Heart left ventricle (tissue), 7 donors: ENCODE measurements around a stretch of chr6.

DNA sequence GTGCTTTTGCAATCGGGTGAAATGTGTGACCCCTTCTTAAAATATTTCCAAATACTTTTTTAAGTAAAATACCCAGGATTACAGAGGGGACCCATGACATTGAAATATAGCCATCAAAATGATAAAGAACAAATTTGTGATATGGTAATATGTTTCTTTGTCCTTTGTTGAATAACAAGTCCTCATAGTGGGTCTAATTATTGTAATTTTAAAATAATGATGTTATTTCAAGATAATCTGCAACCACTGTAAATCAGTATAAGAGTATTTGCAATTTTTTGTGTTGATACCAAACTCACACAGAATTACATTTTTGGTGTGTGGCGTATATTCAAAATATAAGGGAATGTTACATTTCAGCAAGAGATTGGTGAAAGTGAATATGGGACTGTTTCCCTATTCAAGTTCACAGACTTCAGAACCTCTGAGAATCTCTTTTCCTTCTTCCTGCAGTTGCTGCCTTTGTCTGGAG, 41.4 kb downstream of the JARID2 start:
- PRO-cap, 6 experiments: no peak in any of the 6 experiments
- RAMPAGE, long total RNA, 2 experiments: no peak in any of the 2 experiments
- RRBS: no CpG with 5 or more reads among the region's 2 CpGs

DNA sequence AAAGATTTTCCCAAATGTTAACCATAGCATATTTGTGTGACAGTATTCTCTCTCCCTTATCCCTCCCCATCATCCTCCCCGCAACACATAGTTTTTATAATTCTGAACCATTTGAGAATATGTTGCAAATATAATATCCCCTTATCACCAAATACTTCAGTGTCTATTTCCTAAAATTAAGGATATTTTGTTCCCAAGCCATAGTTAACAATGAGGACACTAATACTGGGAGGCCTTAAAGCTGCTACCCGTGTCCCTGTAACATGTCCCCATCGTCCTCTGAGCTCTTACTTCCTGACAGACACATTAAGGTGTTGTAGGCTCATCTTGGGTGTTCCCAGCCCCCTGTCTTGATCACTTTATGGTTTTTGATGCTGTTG, 50.6 kb downstream of the JARID2 start:
- PRO-cap, 6 experiments: no peak in any of the 6 experiments
- RAMPAGE, long total RNA, 2 experiments: no peak in any of the 2 experiments
- RRBS: no CpG with 5 or more reads among the region's 3 CpGs

GRCh38 chr6:15298939-15299480, 53.1 kb downstream of the JARID2 start:
- PRO-cap, 6 experiments: no peak in any of the 6 experiments
- RAMPAGE, long total RNA, 2 experiments: no peak in any of the 2 experiments
- RRBS: no CpG with 5 or more reads among the region's 6 CpGs

- PRO-cap, 6 experiments: no peak in any of the 6 experiments
- RAMPAGE, long total RNA, 2 experiments: no peak in any of the 2 experiments
- RRBS: no CpG with 5 or more reads among the region's 1 CpG
These were observed 85.2 kb downstream of the JARID2 start for GRCh38 chr6:15331112-15331486.

DNA sequence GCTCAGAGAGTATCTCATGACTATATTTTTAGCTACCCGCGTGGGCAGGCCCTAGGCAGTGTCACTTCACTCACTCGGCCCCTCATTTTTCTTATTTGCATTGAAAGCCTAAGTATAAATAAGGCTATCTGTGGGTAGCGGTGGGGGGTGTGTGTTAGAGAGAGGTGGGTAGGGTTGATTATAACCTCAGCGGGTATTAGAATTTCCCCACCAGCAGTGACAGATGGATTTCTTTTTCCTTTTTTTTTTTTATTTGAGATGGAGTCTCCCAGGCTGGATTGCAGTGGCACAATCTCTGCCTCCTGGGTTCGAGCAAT, 113.6 kb downstream of the JARID2 start:
- PRO-cap, 6 experiments: no peak in any of the 6 experiments
- RAMPAGE, long total RNA, 2 experiments: no peak in any of the 2 experiments
- RRBS: no CpG with 5 or more reads among the region's 6 CpGs

DNA sequence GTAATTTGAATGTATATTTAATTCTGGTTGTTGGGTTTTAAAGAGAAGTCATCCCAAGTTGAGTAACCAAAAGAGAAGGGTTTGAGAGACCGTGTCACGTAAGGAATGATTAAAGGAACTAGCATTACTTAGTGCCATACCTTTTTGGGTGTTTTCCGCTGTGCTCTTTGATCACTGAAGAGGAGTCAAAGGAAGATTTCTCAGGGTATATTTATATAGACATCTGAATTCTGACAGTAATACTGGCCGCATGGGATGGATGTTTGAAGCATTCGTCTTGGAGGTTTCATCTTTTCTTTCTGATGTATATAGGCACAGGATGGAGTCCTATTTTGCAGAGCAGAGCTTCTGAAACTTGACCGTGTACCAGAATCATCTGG, 122.6 kb downstream of the JARID2 start:
- PRO-cap, 6 experiments: no peak in any of the 6 experiments
- RAMPAGE, long total RNA, 2 experiments: no peak in any of the 2 experiments
- RRBS: no CpG with 5 or more reads among the region's 6 CpGs

- PRO-cap, 6 experiments: no peak in any of the 6 experiments
- RAMPAGE, long total RNA, 2 experiments: no peak in any of the 2 experiments
- RRBS: no CpG with 5 or more reads among the region's 3 CpGs
These were observed 206.7 kb downstream of the JARID2 start for GRCh38 chr6:15452623-15452980.

GRCh38 chr6:15473404-15474293, 189.2 kb downstream of the DTNBP1 start:
- PRO-cap, 6 experiments: peak in 4 of 6 experiments; most common minus-strand start chr6:15474042 (in 3)
- RAMPAGE, long total RNA, 2 experiments: no peak in any of the 2 experiments
- RRBS: no CpG with 5 or more reads among the region's 10 CpGs

DNA sequence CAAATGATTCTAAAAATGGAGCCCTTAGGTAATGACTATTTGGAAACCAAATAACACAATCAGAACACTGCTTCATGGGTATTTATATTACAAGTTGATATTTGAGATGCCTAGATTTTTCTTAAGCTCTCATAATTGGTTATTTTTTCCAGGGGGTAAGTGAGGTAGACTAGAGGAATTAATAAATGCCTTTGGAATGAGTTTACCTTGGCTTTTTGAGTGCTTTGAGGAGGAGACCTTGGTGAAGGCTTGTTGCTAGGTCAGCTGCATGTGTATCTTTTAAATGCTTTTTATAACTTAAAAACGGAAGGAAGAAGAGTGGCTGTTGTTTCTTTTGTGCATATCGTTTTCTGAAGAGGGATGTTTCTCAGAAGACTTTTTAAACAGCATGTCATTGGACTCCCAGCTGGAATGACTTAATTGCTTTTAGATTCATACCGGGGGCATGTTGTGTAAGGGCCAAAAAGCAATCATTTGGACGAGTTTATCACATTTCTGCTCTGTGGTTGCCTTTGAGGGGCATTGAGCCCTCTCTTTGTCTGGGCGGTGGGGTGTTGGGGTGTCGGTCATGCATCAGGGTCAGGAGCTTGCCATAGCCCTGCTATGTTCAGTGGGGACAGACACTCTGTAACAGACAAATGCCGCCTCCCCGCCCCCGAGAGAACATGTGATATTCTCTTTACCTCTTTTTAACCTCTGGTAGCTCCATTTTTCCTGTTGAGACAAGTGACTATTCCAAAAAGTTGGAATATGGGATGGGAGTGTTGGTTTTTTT, 185.9 kb downstream of the DTNBP1 start:
- PRO-cap, 6 experiments: no peak in any of the 6 experiments
- RAMPAGE, long total RNA, 2 experiments: no peak in any of the 2 experiments
- RRBS: no CpG with 5 or more reads among the region's 9 CpGs

DNA sequence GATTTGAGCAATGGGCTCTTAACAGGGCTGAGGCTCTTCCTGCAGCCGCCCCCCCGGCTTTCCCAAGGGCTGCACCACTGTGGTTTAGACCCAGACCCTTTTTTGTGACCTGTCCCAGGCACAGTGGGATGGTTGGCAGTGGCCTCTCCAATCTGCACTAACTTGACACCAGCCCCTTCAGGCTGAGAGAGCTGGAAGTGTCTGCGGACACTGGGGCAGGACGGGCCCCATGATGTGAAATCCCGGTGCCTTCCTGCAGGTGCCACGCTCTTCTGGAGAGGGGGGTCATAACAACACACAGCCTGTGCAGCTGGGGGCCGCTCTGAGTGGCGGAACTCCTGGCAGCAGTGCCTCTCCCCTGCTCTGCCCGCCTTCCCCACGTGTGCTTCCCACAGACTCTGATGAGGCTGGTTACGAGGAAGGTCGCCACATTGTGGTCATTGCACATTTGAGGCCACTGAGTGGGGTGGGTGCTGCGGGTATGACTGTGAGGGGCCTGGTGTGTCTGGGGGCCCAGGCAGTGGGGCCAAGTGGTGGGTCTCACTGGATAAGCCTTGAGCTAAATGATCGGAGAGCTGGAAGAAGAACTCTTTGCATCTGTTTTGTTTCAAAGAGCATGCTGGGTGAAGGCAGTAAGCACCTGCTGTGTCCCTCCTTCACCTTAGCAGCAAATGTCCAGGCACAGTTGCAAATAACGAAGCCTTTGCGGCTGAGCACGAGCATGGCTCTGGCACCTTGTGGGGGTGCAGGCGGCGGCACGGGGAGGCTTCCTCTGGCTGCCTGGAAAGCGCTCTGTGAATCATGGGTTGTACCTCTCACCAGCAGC, 145.1 kb downstream of the DTNBP1 start:
- PRO-cap, 6 experiments: no peak in any of the 6 experiments
- RAMPAGE, long total RNA, 2 experiments: no peak in any of the 2 experiments
- RRBS: no CpG with 5 or more reads among the region's 21 CpGs

DNA sequence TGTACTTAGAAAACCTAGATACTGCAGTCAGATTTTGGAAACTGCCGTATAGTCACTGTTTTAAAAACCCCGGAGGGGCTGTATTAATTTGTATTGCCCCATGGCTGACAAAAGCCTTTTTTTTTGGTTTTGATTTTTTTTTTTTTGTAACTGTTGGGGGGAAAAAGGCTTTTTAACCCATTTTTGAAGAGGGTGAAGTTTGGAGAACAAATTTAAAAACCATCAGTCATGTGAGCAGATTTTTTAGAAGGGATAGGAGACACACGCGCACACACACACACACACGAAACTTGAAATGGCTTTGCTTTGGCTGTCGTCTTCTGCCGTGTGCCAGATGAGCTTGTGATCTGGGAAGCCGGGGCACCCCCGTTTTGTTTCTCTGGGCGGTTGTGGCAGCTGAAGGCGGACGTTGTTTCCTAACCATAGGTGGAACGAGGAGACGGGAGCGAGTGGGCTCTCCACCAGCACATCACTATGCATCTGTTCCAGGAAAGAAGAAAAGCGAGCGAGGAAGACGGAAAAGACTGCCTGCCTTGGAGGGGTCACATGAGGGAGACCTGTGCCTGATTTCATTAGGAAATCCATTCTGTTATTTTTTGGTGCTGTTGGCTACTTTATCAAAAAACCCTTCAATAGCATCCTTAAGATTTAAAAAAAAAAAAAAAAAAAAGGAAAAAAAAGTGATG, 142.3 kb downstream of the DTNBP1 start:
- PRO-cap, 6 experiments: no peak in any of the 6 experiments
- RAMPAGE, long total RNA, 2 experiments: no peak in any of the 2 experiments
- RRBS: no CpG with 5 or more reads among the region's 18 CpGs

DNA sequence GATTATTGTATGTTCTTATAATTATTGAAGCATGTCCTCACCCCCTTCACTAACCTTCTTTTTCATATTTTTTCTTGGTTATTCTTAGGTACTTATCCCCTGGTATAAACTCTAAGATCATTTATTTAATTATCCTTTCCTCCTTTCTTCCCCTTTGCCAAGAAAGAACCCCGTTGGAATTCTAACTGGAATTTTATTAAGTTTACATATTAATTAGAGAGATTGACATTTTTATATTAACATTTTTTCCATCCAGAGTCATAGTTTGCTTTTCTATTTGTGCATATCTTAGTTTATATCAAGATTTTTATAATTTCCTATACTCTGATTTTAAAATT, 56.9 kb upstream of the DTNBP1 start:
- PRO-cap, 6 experiments: no peak in any of the 6 experiments
- RAMPAGE, long total RNA, 2 experiments: no peak in any of the 2 experiments
- RRBS: no CpG with 5 or more reads among the region's 1 CpG

DNA sequence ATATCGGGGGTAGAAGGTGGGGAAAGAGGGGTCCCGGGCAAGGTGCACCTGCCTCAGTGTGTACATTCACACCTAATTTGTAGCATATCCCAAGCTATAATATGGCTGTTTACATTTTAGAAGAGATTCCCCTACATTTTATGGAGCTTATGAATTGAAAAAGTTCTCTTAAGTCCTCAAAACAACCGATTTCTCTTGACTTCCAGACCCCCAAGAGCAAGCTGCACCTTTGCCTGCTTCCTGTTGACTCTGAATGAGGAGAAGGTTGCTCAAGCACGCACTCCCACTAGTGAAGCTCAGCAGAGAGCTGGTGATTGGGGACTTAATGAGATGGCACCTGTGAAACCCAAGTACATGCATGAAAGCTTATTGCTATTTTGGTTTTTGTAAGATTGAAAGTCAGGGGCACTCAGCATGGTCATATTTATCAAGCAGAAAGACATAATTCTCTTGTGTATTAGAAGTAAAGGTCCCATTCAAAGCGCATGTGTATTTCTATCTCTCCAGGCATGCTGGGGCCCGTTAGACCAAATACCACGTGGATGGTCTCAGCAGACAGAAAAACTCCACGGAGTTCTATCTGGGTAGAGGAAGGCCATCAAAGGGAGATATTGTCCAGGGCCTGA, 224.6 kb upstream of the DTNBP1 start:
- PRO-cap, 6 experiments: no peak in any of the 6 experiments
- RAMPAGE, long total RNA, 2 experiments: no peak in any of the 2 experiments
- RRBS: no CpG with 5 or more reads among the region's 8 CpGs

- PRO-cap, 6 experiments: no peak in any of the 6 experiments
- RAMPAGE, long total RNA, 2 experiments: no peak in any of the 2 experiments
- RRBS: no CpG with 5 or more reads among the region's 3 CpGs
These were observed 167.6 kb upstream of the MYLIP start for GRCh38 chr6:15961354-15961699.

DNA sequence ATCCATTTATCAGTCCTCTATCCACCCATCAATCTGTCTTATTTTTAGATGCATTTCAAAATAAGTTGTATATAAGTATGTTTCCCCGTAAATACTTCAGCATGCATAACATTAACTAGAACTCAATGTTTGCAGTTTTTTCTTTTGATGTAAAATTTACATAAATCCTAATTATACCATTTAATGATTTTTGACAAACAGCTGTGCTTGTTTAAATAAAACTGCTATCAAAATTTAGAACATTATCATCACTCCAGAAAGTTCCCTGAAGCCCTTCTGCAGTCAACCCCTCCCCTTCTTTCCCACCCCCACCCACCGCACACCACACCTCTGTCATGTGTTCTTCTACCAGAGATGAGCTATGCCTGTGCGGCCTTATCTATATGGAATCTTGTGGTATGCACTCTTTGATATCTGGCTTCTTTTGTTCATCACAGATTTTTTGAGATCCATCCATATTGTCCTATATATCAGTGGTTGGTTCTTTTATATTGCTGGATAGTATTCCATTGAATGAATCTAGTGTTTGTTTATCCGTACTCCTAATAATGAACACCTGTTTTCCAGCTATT, 7.1 kb downstream of the MYLIP start:
- PRO-cap, 6 experiments: no peak in any of the 6 experiments
- RAMPAGE, long total RNA, 2 experiments: no peak in any of the 2 experiments
- RRBS: no CpG with 5 or more reads among the region's 4 CpGs

DNA sequence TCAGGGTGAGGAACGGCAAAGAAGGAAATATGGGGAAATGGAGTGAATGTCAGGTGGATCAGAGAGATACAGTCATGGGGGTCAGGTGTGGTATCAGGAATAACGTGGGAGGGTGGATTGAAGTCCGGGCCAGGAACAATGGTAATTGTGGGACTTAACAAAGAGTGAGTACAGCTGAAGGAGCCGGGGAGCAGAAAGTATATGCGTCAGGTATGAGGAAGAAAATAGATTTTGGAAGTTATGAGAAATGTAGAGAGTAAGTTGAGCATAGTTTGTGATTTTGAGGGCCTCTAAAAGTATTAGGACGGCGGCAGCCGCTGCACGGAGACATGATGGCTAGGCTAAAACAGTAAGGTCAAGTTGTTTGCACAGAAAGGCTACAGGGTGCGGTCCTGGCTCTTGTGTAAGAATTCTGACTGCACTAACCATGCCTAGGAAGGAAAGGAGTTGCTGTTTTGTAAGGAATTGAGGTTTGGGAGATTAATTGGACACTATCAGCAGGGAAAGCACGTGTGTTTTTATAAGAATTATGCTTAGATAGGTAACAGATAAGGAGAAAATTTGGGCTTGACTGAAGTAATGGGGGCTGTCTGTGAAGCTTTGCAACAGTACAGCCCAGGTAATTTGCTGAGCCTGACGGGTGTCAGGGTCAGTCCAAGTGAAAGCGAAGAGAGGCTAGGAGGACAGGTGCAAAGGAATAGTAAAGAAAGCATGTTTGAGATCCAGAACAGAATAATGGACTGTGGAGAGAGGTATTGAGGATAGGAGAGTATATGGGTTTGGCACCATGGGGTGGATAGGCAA, 22.6 kb downstream of the GMPR start:
- PRO-cap, 6 experiments: no peak in any of the 6 experiments
- RAMPAGE, long total RNA, 2 experiments: no peak in any of the 2 experiments
- RRBS: no CpG with 5 or more reads among the region's 13 CpGs

- PRO-cap, 6 experiments: no peak in any of the 6 experiments
- RAMPAGE, long total RNA, 2 experiments: no peak in any of the 2 experiments
- RRBS: no CpG with 5 or more reads among the region's 6 CpGs
These were observed 96.4 kb downstream of the GMPR start for GRCh38 chr6:16334663-16335381.

DNA sequence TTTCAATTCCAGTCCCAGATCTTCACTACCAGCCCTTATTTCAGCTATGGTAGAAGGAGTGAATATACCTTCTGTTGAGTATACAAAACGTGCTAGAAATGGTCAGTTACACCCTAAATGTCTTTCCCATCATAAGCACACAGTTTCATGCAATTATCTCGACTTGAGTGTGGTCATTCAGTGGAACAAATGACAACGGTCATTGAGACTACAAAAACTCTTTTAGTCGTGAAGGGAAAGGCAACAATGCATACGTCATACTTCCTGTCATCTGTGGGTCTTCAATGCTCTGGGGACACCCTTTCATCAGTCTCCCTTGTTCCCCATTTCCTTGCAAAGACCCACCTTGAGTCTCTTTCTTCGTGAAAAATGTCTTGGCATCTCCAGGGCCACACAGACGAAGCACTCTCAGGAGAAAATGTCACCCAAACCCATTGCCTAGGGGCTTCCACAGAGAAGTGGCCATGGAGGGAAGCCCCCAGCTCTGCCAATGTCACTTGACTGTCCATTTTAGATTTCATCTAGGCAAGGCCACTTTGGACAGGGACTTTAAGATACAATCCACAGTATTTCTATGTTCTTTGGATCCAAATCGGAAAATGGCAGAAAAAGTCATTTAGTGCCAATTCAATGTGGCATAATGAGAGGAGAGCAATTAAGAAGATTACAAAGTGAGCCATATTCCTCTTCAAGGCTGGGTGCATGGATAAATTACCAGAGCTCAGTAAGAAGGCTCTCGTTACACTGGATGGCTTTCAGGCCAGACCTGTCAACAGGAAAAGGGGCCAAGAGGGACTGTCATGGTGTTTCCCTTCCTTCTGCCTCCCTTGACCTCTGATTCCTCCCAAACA, 238.6 kb downstream of the GMPR start:
- PRO-cap, 6 experiments: no peak in any of the 6 experiments
- RAMPAGE, long total RNA, 2 experiments: no peak in any of the 2 experiments
- RRBS: no CpG with 5 or more reads among the region's 9 CpGs

DNA sequence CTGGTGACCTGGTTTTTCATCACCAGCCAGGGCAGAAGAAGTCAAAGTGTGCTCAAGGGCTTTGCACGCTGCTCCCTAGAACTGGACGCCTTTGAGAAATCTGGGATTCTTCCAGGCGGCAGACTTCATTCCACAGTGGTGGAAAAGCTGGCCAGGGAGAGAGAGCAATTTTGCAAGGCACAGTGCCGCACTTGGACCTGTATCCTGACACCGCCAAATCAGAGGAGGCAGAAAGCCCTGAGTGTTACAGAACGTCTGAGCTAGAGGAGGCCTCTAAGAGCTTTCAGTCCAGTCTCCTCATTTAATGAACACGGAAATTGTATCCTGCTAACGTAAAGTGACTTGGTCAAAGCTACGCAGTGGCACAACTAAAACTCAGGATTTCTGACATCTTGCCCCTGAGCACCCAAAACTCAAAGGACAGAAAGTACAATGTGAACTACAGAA, 219.7 kb downstream of the ATXN1 start:
- PRO-cap, 6 experiments: peak in 1 of 6 experiments; most common plus-strand start position 221 of the sequence (in 1)
- RAMPAGE, long total RNA, 2 experiments: no peak in any of the 2 experiments
- RRBS: no CpG with 5 or more reads among the region's 9 CpGs

DNA sequence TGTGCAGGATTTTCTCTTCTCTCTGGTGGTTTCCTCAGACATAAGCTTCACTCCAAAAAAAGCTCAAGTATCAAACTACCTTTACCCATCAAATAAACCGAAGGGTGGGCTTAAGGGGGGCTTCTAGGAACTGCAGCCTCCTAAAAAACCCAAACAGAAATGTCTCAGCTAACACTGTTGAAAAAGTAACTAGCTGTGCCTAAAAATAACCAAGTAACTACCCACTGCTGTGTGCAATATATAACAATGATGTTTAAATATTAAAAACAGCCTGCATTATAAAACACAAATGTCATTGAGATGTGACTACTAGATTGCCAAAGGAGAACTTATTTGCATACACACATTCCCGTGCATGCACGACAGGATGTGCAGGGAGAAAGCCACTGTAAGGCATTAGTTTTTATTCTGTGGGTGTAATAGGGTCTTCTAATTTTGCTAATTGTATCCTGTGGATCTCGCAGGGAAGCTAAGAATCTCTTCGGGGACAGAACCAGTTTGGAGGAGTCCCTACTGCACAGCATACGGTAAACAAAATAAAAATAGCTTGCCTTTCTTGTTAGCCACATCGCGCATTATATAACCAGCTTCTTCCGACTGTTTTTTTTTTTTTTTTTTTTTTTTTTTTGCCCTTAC, 2.2 kb downstream of the ATXN1 start:
- PRO-cap, 6 experiments: no peak in any of the 6 experiments
- RAMPAGE, long total RNA, 2 experiments: no peak in any of the 2 experiments
- RRBS: no CpG with 5 or more reads among the region's 9 CpGs